Iris pigment epithelial cell (primary cell): ENCODE data around the gene ZWILCH.

- RRBS: no CpG with 5 or more reads among the region's 10 CpGs
Observed at GRCh38 chr15:66172131-66172769, 81.3 kb downstream of the MEGF11 start.

DNA sequence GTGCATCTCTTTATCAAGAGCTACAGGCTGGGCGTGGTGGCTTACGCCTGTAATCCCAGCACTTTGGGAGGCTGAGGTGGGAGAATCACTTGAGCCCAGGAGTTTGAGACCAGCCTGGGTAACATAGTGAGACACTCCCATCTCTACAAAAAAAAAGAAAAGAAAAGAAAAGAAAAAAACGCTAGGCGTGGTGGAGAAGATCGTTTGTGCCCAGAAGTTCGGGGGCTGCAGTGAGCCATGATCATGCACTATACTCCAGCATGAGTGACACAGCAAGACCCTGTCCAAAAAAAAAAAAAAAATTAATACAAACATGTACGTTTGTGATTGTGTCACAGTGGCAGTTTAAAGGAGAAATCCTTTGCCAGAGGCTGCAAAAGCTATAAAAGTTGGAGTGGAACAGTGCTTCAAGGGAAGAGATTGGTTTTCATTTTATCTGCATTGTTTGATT is 909 bp upstream of the DIS3L start:
- RRBS: no CpG with 5 or more reads among the region's 7 CpGs

- RRBS: no CpG with 5 or more reads among the region's 2 CpGs
Observed at GRCh38 chr15:66410958-66411627, 24.4 kb downstream of the MAP2K1 start.

- RRBS: no CpG with 5 or more reads among the region's 39 CpGs
Observed at GRCh38 chr15:66504986-66505823, at the start of gene ZWILCH. ZWILCH (plus strand) TSS chr15:66505326.

DNA sequence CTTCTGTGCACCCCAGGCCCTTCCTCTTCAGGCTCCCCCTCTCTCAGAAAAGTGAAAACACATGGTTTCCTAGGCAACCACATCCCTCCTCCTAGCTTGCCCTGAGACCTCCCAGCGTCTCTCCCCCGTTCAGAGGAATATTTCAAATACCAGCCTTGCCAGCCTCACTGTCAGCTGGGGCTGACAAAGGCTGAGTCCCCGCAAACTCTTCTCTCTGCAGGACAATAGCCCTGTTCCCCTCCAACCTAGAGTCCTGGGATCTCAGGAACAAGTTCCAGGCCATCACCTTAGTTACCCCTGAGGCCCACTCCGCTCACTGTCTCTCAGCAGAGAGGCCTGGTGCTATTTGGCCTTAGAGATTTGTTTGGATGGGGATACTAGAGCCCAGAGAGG is 44.6 kb upstream of the SMAD6 start:
- RRBS: no CpG with 5 or more reads among the region's 4 CpGs

GRCh38 chr15:66661064-66662278 is 40.6 kb upstream of the SMAD6 start:
- RRBS: 60% methylated on average over 7 of the region's 28 CpGs

GRCh38 chr15:66770192-66770908 is 68.3 kb downstream of the SMAD6 start:
- RRBS: no CpG with 5 or more reads among the region's 8 CpGs

DNA sequence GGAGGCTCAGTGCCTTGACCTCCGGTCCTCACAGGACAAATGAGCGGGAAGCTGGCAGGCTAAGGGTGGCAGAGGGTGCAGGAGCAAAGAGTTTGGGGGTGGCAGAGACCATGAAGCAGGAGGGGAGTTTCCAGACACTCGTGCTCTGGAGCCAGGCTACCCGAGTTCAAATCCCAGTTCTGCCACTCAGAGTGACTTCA is 81.8 kb downstream of the SMAD6 start:
- RRBS: no CpG with 5 or more reads among the region's 4 CpGs

DNA sequence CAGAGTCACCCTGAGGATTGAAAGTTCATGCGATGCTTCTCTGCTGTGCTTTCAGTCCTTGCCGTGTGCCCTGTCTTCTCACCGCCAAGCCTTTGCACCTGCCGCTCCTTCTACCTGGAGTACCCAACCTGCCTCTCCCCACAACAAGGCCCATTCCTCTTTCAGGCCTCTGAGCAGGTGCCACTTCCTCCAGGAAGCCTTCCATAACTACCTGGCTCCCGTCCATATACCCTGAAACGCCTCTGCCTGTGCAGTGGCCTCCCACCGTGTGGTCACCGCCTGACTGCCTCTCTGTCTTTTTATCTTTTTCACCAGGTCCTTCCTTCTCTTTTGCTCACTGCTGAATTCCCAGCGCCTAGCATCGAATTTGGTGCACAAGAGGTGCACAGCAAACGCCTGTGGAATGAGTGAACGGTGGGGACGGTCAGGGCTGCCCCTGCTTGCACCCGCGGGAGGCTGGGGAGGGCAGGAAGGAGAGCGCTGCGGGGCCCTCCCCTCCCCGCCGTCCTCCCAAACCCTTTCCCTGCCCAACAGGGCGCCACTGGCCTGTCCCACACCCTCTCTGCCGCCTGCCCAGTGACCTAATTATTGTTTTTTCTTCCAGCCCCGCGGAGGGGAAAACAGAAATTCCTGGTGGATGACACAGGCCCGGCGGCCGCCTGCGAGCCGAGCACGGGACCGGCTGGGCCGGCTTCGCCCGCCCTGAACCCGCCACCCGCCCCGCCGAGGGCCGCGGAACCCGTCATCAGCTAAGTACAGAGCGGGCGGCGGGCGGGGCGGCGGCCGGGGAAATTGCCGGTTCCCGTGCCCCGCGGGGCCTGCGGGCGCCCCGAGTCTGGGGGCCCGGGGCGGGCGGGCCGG is 140.0 kb downstream of the SMAD6 start:
- RRBS: 2% methylated on average over 21 of the region's 58 CpGs

GRCh38 chr15:67013655-67014214 is 51.7 kb upstream of the SMAD3 start:
- RRBS: no CpG with 5 or more reads among the region's 13 CpGs

DNA sequence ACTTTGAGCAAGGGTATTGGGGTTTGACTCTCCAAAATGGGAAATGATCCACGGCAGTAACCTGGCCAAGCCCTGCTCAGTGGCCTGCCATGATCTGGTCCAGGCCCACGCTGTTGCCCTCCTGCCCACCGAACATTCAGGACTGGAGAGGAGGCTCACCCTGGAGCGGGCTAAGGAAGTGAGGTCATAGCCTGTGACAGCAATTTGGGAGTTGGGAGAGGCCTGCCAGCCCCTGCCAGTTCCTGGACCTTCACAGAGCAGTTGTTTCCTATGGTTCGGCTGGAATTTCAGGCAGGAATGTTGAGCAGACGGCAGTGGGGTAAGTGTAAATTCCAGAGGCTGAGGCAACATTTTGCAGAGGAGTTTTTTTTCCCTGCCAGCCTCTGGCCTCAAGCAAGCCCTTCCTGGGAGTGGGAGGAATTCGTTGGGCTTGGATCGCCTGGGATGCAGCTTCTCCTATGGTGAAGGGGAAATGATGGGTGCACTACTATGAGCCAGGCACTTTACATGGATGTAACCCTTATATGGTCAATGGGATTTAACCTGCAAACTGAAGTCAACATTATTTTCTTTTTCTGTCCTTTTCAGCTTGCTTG is 21.1 kb upstream of the SMAD3 start:
- RRBS: no CpG with 5 or more reads among the region's 8 CpGs

GRCh38 chr15:67063618-67064705 is 1.4 kb upstream of the SMAD3 start:
- RRBS: no CpG with 5 or more reads among the region's 36 CpGs

DNA sequence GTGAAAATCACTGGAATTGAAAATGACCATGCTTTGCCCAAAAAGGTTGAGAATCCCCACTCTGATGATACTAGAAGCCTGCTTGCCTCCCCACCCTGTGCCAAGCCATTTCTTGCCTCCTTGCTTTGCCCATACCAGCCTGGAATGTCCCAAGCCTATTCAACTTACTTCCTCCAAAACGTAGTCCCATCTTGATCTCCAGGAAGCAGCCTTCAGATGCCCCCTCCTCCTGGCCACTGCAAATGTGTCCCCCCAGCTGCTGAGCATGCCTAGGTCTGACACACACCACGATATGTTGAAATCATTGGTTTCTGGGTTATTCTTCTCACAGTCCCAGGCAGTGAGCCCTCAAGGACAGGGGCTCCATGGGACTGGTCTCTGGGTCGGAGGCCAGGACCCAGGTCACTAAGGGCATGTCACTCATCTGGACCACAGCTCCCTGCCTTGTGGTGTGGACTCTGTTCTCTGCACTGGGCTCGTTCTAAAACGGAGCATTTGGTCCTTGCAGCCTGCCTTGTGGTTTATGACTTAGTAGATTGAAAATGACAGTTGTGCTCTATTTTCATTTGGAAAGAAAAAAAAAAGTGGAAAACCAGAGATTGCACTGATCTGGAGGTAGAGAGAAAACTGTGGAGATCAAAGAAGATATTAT is 43.0 kb downstream of the SMAD3 start:
- RRBS: no CpG with 5 or more reads among the region's 5 CpGs

DNA sequence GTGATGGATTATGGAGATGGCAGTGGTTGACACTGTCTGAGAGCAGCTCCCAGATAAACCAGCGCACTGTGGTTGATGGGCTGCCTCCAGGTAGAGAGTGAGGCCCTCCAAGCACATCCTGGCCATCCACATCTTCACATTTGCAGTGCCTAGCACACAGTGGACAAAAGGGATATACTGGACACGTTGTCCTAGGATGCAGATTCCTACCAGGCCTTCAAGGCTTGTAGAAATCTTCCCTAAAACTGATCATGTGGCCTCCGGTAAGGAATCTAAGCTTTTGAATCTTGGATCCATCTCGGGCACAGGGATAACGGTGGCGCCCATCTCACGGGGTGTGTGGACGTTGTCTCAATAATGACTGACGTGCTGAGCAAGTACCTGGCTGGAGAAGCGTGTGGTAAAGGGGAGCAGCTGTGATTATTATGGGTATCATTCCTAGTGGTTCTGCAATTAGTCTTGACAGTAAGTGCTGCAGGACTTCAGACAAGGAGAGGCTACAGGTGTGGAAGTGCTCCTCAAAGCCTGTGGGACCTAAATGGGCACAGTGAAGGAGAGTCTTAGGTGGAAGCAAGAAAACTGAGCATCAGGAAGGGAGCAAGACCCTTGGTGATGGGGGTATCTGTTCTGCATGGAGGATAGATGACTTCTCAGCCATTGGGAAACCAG is 50.9 kb downstream of the SMAD3 start:
- RRBS: no CpG with 5 or more reads among the region's 10 CpGs

DNA sequence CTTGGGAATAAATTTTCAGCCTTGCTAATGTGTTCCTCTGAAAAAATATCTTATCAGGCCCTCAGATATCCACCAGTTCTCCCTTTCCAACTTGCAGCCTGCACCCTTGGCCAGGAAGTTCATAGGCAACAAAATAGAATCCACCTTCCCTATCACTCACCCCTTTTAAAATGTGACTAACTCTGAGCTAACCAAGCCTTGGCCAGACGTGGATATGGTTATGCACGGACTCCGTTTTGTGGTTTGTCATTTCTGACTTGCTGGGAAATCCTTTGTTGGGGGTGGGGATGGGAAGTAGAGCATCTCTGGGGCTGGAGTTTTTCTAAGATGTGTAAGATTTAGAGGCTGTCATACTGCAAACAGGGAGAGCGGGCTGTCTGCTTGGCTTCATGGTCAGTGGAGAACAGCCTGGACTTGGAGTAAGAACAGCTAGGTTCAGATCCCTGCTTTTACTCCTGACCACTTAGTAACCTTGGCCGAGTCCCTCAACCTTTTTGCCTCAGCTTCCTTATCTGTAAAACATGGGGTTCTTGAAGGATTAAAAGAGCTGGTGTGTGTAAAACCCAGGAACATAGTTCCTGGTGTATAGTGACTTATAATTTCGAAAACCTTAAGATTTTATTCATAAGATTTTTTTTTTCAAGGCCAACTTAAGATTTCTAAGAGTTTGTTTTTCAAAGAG is 62.6 kb downstream of the SMAD3 start:
- RRBS: no CpG with 5 or more reads among the region's 6 CpGs

DNA sequence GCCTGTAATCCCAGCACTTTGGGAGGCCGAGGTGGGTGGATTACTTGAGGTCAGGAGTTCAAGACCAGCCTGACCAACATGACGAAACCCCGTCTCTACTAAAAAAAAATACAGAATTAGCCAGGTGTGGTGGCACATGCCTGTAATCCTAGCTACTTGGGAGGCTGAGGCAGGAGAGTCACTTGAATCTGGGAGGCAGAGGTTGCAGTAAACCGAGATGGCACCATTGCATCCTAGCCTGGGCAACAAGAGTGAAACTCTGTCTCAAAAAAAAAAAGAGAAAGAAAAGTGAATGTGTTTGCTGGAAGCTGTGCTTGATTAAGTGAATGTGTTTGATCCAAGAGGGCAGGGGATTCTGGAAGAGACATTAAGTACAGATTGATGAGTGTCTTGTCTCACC is 74.5 kb downstream of the SMAD3 start:
- RRBS: no CpG with 5 or more reads among the region's 4 CpGs

DNA sequence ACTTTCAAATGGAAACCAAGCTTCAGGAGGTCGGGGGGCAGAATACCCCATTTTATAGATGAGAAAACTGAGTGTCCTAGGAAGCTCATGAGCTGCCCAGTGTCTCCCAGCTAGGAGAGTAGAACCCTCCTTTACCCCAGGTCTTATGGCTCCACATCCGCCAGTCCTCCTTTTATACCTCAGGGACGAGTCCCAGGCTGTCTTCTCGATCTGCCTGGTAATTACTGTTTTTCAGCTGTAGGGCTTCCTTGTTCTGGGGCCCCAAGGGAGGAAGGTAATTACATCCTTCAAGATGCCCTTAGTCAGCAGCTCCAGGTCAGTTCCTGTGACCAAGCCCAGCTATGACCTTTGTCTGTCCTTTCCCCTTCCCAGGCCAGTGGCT is 92.7 kb downstream of the AAGAB start:
- RRBS: no CpG with 5 or more reads among the region's 4 CpGs

DNA sequence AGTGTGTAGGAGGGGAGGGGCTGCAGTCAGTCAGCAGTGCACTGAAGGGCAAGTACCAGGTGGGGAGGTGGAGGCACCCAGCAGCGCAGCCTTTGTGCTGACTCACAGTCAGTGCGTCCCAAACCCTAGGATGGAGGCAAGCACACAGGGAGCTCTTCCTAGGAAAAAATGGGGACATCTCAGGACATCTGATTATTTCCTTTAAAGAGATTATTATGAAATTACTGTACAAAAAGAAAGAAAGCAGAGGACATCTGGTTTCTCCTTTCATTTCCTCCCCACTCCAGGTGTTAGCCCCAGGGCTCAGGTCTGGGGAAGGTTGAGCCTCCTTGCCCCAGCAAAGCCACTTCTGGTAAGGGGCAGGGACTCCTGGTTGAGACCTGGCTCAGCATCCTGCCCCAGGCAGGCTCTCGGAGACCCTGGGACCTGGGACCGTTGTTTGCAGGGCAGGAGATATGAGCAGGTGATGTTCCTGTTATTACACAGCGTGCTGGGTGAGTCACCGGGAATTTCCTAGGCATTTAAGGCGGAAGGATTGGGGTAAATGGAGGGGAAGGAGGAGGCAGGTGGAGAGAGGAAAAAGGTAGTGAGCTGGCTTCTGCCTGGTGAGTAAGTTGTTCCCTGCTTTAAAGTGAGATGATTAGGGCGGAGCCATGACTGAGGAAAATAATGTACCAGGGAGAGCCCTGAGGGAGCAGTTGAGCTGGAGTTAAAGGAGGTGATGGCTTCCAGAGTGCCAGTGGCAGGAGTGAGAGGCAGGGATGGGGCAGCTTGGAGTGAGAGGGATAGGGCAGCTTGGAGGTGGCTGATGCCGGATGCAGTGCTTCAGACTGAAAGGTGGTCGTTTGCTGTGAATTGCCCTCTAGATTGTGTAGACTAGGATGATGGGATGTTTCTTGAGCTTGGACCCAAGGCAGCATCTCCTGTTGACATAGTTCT is 79.6 kb downstream of the AAGAB start:
- RRBS: 11% methylated on average over 2 of the region's 10 CpGs

GRCh38 chr15:67201510-67202875 is 52.5 kb downstream of the AAGAB start:
- RRBS: no CpG with 5 or more reads among the region's 8 CpGs

DNA sequence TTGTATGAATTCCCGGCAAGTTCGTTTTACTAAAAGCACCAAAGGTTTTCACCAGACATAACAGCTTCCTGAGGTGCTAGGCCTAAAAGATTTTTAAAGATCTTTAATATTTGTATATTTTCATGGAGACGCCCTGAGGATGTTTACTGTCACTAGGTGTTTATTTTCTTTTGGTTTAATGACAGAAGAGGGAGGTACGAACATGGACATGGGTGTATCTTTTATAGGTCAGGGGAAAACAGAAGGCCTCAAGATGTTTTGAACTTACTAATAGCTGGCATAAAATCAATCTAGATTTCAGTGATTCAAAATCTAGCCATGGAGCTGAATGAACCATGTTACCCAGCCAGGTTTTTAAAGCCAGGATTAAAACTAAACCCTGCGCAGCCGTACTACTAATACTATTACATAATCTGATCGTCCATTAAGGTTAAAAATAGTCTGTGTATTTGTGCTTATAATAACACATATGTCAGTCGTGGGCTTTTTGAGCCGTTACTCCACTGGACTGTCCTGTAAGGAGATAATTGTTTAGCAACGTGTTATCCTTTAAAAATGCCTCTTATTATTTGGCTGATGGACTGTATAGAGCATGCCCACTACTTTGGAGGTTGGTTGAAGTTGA is 1.2 kb downstream of the C15orf61 start:
- RRBS: no CpG with 5 or more reads among the region's 10 CpGs